Daoy (cell line): Measurements from ENCODE around the genes RPUSD4, FOXRED1 and ST3GAL4.

GRCh38 chr11:126210701-126211883, at the start of gene RPUSD4:
Gene RPUSD4, minus strand, starts transcription at chr11:126211650.
- RAMPAGE, long total RNA = start-site peak on the plus strand at chr11:126211752-126211804, 120 and 47 reads in 2 replicates

DNA sequence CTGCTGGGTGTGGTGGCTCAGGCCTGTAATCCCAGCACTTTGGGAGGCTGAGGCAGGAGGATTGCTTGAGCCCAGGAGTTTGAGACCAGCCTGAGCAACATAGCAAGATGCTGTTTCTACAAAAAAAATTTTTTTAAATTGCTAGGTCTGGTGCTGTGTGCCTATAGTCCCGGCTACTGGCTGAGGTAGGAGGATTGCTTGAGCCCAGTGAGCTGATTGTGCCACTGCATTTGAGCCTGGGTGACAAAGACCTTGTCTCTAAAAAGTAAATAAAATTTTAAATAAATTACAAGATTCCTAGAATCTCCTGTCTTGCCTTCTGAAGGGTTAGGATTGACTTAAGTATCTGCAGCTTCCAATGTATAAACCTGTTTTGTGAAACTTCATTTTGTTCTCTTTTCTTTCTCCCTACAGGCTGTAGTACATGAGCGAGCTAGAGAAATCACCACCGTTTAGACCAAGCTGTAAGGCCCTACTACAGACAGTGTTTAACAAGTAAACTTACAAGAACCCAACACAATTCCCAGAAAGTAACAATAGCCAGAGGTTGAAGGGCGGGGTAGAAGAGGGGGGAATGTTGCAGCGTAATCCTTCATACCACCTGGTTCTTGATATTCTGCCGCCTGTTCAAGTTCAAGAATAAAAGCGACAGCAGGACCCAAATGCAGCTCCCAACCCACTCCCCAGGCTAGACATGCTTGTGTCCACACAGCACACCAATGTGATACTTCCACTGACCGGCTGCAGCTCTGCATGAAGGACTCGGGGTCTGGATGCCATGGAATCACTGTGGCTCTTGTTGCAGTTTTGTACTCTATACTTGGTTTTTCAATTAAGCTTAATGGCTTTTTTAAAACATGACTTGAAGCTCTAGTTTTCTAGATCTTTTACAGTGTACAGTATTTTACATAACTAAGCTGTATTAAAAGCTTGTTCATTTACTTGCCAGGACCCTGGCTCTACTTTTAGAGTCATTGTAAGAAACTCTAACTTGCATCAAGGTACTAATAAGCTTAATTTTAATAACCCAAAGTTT, 6.7 kb downstream of the SRPRA start:
- RAMPAGE, long total RNA = no peak

DNA sequence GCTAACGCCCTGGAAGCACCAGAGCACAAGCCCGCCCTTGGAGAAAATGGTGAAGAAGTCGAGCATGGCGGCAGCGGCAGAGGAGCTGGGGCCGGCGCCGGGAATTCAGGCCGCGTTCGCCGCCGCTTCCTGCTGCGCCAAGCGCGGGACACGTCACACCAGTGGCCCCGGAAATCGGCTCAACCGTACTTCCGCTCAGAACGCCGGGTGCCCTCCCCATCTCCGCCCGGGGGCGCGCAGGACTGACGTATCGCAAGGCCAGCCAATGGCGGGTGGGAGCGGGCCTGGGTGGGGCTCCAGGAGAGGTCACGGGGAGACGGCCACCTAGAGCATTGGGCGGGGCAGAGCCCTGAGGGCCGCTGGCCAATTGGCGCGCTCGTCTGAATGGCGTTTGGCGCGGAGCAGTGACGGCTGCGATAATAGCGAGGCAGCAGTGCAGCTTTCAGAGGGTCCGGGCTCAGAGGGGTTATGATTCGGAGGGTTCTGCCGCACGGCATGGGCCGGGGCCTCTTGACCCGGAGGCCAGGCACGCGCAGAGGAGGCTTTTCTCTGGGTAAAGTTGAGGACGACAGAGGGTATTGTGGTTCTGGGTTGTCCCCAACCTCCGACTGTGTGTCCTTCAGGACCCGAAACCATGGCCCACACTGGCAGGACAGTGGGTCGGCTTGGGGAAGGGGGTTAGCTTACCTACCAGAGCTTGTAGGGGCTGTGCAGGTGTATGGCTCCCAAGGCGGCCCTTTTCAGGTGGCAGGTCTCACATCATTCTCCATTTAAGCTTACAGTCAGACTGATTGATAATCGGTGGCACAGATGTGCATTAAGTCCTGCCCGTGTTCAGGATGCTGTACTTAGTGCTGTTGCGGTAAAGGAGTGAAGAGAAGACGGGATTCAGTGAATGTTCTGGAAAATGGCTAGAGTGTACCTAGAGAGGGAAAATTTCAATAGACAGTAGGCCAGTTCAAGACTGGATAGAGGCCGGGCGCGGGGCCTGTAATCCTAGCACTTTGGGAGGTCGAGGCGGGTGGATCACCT, at the start of gene FOXRED1:
Gene FOXRED1 (plus strand): TSS at position 416 of the 1,032 bp plus-strand sequence.
- RAMPAGE, long total RNA = start-site peak on the minus strand centred at position 128 of the sequence, 83 bp wide, 247 and 178 reads in 2 replicates; start-site peak on the plus strand centred at position 427 of the sequence, 44 bp wide, 25 and 7 reads in 2 replicates

DNA sequence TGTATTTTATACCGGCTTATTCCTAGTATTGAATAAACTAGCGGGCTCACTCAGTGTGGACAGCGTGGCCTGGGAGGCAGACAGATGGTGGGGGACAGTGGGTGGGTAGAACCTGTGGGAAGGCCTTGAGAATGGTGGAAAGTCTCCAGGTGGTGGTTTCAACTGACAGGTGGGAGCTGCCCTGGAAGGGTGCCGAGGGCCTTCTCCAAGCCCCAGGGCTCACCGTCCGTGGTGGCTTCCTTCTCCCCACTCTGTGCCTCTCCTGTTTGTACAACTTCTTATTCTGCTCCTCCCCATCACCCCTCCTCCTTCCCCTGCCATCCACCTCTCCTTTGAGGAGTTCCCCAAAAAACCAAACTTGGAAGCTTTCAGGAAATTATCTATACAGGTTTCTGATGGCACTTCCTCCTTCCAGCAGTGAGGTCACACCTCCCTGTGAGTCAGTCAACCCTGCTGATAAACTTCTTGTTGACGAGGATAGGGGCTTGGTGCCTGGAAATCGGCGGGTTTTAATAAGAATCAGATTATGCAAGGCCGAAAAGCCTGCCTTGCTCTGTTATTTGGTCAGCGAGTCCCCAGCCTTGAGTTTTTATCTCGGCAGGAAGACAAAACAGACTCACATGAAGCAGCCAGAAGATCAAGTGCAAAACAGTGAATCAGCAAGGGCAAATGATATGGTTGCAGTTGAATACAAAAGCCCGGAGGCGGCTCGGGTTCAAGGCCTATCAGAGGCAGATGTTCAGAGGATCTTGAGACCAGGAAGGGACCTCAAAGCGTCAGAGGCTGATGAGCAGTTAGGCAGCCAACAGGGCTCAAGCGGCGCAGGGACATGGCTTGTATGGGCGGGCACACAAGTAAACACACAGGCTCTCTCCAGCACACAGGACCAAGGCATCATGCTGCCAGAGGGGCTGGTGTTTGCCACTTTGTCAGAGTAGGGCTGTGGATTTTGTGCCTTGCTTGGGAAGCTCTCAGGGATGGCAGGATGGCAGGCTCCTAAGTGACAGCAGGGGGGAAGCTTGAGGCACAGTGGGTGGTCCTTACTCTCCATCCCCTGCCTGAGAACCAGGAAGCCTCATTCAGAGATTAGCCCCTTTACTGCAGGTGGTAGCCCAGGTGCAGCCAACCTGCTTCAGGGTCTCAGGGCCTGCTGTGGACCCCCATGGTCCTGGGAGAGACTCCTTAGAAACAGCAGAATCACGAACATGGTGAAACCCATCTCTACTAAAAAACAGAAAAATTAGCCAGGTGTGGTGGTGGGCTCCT, 9.4 kb upstream of the ST3GAL4 start:
- RAMPAGE, long total RNA = no peak

GRCh38 chr11:126355238-126356386, at the start of gene ST3GAL4:
Gene ST3GAL4, plus strand, starts transcription at chr11:126355686.
- RAMPAGE, long total RNA = start-site peak on the minus strand at chr11:126355534-126355573, 60 and 26 reads in 2 replicates

DNA sequence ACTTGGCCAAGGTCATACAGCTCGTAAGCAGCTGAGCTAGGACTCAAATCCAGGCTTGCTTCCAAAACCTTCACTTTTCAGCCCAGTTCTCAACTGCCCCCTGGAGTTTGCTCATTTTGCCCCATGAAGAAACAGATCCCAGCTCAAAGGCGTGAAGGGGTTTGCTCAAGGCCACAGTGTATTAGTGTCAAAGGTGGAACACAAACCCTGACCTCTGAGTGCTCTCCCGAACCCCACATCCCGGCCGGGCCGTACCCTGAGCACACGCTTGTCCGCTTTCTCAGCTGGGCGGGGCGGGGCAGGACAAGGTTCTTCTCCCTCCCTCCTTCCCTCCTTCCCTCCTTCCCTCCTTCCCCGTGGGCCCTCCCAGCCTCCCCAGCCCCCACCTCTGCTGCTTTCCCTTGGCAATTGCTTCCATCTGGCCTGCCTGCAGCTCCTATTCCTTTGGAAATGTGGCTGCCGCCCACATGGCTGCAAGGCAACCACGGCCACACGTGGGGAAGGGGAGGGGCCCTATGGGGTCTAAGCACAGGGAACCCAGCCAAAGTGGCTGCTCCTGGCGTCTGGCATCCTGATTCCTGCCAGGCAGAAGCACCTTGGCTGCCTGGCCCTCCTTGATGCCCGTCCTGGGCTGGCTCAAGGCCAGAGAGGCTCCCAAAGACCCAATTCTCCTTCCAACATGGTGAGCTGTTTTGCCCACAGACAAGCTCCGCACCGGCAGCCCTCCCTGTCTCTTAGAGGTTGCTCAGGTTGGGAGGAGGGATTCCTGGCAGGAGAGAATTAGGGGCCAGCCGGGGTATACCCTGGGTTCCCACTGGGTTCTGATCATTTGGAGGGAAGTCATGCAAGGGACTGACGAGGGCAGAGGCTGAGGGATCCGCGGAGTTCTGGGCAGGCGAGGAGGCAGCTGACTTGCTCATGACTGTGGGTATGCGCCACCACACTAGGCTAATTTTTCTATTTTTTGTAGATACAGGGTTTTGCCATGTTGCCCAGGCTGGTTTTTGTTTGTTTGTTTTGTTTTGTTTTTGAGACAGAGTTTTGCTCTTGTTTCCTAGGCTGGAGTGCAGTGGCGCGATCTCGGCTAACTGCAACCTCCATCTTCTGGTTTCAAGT, 4.3 kb downstream of the ST3GAL4 start:
- RAMPAGE, long total RNA = no peak

GRCh38 chr11:126415131-126415579, 59.7 kb downstream of the ST3GAL4 start:
- RAMPAGE, long total RNA = no peak

- RAMPAGE, long total RNA = no peak
Observed at GRCh38 chr11:126433463-126433862, 78.0 kb downstream of the ST3GAL4 start.

DNA sequence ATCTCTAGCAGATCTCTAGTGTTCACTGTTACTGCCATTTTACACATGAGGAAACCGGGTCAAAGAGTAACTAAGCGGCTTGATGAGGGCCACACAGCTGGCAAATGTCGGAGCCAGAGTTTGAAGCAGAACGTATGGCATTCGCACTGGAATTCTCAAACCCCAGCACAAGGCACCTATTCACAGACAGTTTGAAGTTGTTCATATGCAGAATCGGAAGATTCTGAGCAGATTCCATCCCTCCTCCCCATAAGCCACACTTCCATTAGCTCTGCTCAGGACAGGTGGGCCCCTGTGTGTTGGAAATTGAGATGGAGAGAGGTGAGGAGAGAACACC, 275.7 kb downstream of the ST3GAL4 start:
- RAMPAGE, long total RNA = no peak

DNA sequence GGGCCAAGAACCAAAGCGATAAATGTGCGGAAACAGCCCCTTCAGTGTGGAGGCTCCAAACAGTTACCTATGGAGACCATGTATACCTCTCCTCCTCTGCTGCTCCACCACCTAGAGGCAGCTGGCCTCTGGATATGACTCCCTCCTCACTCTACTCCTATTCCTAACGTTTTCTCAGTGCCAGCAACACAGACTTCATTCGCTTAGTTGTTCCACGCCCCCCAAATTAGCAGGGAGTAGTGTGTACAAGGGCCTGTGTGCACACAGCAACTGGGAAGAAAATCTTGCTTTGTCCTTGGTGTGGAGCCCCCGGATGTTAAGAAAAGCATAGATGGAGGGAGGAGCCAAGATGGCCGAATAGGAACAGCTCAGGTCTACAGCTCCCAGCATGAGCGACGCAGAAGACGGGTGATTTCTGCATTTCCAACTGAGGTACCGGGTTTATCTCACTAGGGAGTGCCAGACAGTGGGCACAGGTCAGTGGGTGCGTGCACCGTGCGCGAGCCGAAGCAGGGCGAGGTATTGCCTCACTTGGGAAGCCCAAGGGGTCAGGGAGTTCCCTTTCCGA, 362.3 kb upstream of the KIRREL3 start:
- RAMPAGE, long total RNA = no peak

DNA sequence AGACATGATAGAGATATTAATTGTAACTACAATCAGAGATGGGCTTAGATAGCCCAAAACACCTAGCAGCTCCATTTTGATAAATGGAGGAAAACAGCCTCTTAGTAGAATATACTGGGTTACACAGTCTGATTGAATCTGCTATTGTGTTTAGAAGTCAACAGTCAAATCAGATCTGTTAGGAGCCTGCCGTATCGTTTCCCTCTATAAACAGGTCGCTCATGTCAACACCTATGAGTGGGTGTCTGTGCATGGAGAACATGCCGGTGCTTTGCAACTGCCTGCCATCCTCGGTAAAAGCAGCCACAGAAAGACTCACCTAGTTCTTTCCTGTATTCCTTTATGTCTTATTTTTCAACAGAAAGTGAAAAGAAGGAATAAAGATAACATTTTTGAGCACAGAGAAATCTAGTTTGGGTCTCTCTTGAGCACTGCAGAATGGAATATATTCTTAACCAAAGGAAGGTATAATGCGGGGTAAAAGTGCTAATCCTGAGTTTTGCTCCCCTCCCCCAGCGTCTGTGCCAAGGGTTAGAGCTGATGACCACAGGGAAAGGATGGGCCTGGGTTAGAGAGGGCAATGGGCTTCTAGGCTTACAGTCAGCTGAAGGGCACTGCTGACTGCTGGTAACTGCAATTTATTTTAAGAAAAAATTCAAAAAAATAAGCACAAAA, 99.3 kb downstream of the ETS1 start:
- RAMPAGE, long total RNA = no peak

GRCh38 chr11:128548285-128549238, 38.8 kb downstream of the ETS1 start:
- RAMPAGE, long total RNA = no peak

GRCh38 chr11:128563892-128564606, 23.3 kb downstream of the ETS1 start:
- RAMPAGE, long total RNA = no peak

- RAMPAGE, long total RNA = no peak
Observed at GRCh38 chr11:128585450-128586168, 1.7 kb downstream of the ETS1 start.

DNA sequence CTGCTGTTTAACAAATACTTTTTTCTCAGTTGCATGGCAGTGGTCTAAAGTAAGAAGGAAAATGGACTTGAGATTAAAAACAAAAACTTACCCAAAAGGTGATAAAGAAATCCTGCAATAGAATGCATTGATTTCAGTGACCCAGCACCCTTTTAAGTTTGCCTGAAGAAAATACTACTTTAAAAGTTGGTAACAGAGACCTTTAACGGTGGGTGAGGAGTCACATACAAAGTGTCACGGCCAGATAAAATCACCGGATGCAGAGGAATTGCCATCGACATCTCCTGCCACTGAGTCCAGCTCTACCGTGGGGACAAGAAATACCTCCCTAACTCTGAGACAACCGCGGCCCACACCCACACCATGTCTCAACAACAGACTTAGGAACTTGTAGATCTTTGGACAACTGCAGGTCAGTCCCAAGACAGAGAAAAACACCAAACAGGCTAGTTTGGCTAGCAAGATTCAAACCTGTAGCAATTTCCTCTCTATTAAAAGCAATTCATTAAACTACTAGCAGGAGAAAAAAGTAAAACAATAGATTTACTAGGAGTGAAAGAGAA, 728 bp downstream of the ETS1 start:
- RAMPAGE, long total RNA = no peak

DNA sequence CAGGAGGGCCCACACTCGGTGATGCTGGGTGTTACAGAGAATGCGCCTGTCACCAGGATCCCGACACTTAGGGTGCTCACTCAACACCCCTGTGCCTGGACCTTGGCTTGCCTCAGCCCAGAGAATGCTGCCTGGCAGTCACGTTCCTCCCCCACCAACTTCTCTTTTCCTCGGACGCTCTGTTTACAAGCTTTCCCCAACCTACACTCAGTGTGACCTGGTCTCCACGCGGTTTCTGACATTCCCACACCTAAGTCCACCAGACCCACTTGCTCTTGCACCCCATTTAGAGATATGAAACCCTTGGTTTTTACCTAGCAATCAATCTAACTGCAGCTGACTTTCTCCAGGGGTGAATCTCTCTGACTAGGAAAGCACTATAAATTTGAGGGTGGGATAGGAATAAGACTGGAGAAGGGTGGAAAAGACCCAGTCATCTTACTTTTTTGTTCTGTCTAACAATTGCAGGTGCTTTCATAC, 38.1 kb upstream of the ETS1 start:
- RAMPAGE, long total RNA = no peak

DNA sequence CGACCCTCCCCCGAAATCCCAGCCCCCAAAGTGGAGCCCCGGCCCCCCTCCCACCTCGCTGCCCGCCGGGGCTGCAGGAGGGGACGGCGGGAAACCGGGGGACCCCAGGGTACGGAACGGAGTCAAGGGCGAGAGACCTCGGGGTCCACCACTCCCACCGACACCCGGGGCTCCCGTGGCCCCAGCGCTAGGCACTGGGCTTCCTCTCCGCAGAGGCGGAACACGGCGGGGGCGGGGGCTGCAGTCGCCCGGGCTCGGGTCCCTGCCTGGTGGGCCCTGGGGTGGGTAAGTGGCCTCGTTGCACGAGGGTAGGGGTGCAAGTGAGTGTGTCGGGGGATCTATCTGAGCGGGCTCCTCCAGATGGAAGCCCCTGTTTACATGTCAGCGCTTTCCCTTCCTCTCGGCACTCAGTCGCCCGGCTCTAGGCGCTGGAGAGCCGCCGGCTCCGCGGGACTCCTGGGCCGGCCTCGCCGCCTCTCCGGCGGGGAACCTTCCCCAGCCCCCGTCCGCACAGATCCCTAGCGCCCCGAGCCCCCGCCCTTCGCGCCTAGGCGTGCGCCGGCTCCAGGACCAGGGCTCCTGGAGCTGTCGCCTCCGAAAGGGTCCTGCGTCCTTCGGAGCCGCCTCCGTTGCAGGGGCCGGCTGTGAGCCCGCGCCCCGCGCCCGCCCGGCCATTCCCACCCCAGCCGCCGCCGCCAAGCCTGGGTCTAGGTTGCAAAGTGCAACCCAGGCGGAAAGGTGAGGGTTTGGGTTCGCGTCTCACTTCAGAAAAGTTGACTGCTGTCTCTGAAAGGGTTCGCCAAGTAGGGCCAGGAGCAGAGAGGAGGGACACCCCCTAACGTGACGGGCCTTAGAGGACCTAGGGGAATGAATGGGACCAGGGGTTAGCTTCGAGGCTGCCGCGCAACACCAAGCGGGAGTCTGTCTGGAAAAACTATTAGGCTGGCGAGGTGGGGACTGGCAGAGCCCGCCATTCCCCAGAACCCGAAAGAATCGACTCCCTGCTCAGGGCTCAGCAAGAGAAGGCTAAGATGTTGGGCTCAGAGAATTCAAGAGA, 932 bp downstream of the FLI1 start:
- RAMPAGE, long total RNA = no peak

- RAMPAGE, long total RNA = no peak
Observed at GRCh38 chr11:128725312-128725706, 31.4 kb downstream of the FLI1 start.

- RAMPAGE, long total RNA = no peak
Observed at GRCh38 chr11:129023921-129024380, 81.3 kb upstream of the TP53AIP1 start.

GRCh38 chr11:129035180-129035668, 92.6 kb upstream of the TP53AIP1 start:
- RAMPAGE, long total RNA = no peak